ENCODE data around the genes ANGPTL5 and YAP1.

GRCh38 chr11:96143381-96143918 is 199.5 kb downstream of the MAML2 start:
- RRBS: no CpG with 5 or more reads among the region's 9 CpGs

DNA sequence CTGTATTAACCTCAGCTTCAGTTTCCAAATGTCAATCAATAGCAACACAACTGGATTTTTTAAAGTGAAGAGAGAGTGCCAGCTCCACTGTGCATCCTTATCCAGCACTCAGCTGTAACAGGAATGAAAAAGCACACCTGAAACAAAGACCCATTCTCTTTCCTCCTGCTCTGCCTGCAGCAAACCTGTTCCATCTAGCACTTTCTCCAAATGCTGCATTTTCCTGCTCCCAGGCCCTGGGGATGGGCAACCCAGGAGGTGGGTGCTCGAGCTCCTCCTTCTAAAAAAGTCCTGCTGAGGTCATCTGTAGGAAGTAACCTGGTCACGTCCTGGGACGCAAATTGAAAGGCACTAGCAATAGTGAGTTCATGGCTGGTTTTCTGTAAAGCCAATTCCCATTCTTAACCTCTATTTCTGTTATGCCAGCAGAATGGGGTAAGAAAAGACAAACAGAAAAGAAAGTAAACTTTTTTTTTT is 173.8 kb downstream of the MAML2 start:
- RRBS: no CpG with 5 or more reads among the region's 3 CpGs

- RRBS: no CpG with 5 or more reads among the region's 9 CpGs
These were observed 146.7 kb downstream of the MAML2 start for GRCh38 chr11:96196138-96196885.

DNA sequence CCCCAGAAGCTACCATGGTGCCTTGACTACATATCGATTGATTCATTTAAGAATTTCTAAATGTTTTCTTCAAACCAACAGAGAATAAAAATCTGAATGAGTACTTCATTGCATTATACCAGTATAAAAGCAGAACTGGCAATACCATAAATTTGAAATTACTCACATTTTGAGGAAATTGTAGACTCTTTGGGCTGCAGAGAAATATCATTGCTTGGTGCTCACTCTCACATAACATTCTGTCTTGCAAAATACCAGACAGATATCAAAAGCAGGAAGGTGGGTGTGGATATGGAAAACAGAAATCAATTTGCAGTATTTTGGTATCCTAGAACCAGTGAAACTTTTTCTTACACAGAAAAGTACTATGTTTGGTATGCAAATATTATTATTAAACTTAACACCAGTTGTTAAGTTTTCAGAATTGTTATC is 113.4 kb downstream of the MAML2 start:
- RRBS: no CpG with 5 or more reads among the region's 1 CpG

DNA sequence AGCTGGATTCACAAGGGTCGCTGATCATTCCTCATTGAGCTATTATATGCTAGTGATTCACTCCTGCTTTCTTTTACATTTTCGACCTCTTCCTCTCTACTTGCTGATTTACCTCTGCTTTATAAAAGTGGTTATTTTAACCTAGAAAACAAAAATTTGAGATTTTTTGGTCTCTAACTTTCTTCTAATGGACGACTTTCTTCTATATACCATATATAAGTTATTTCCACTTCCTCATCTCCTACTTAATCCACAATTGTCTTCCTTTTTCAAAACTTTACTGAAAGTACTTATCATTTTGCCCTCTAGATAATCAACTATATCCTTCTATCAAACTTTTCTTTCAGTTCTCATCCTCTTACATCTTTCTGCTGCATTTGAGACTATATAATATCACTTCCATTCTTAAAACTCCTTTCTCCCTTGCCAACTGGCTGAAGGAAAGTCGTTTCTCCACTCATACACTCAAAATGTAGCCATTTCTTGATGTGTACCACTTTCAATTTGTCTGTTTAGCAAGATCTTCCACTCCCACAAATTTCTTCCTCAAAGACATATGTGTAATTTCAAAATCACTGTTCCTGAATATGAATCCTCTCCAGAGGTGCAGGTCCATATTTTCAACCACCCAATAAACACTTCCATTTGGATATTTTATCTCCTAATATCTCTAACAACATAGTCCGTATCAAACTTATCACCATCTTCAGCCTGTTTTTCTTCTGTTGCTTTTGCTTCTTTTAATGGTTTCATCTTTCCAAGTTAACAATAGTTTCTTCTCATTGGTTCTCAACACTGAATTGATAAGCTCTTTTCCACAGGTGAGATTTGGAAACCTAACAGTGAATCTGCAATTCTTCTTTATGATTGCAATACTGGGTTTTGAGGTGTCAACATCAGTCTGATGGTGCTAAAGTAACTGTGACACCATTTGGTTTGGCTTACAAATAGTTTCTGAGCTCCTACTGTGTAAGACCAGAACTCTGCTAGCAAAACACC is 59.0 kb downstream of the MAML2 start:
- RRBS: no CpG with 5 or more reads among the region's 5 CpGs

DNA sequence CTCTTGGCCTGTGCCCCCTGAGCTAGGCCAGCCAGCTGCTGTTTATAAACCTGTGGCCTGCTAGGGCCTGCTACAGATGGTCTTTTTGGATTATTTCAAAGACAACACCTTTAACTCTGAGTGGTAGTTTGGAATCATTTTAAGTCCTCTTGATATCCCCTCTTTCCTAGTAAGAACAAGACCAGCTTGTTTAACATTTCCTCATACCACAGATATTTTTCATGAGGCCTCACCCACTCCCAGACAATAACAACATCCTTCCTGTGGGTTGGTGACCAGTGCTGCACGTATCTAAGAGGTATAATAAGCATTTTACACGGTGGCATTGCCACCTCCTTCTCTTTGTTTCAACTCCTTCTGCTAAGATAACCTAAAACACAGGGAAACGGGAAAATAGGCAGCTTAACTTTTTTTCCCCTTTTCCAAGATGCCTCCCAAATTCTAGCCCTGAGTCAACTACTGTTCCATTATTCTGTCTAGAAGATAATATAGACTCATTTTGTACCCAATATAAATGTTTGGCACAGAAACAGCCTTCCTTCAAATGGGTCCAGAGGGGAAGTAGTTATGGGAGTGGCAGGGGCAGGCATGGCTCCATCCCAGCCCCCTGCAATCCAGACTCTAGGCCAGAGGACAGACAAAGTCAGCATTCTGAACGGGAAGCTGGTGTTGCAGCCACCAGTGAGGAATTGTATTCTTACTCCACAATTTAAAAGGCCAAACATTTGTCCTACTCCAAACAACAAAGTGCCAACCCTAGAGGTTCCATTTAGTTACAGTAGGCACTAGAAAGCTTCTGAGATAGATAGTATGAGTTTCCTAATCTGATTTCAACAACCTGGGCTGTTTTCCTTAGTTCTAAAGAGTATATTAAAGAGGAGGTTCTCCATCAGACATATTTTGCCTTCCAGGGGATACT is 28.5 kb downstream of the MAML2 start:
- RRBS: no CpG with 5 or more reads among the region's 4 CpGs

DNA sequence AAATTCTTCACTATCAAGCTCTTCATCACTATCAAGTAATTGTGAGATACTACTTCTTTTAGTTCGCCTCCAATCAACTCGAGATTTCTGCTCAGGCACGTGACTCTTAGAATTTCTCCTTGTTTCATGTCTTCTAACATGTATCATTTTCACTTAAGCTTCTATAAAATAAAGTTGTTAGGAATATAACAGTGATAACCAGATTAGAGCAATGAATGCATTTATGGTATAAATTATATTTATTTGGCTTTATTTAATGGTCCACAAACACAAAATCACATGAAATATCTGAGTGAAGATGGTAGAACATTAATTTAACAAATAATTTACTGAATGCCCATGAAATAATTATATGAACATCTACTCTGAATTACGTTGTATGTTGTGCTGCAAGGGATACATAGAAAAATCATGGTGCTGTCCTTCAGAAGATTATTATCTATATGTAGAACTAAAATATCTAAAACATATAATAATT is 5.1 kb downstream of the CCDC82 start:
- RRBS: no CpG with 5 or more reads among the region's 4 CpGs

GRCh38 chr11:96411267-96411876 is 21.6 kb downstream of the JRKL start:
- RRBS: no CpG with 5 or more reads among the region's 31 CpGs

DNA sequence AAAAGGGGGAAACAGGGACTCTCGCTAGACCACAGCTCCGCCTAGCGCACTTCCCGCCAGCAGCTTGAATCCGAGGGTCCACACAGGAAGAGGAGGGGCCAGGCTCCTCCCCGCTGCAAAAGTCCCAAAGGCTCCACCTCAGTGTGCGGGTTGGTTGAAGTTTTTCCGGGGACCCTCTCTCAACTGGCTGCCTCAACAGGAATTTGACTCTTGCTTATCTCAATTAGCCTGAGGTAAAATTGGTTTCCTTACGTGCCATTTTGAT is 950.8 kb upstream of the CNTN5 start:
- RRBS: no CpG with 5 or more reads among the region's 9 CpGs

DNA sequence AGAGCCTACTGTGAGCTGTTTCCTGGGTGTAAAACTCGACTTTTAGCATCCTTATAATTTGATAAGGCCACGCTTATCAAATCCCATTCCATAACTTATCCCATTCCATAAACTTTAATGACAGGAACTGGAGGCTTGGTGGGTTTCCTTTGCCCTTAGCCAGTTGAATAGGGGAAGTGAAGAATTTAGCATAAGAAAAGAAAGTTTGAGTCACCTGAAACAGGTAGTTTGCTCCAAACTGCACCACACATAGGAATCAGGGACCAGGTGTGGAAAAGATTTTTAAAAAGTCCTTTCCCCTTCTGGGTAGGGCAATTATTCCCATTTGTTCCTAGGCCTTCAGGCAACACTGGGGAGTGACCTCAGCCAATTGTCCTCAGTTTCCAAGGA is 525.8 kb upstream of the CNTN5 start:
- RRBS: no CpG with 5 or more reads among the region's 2 CpGs

DNA sequence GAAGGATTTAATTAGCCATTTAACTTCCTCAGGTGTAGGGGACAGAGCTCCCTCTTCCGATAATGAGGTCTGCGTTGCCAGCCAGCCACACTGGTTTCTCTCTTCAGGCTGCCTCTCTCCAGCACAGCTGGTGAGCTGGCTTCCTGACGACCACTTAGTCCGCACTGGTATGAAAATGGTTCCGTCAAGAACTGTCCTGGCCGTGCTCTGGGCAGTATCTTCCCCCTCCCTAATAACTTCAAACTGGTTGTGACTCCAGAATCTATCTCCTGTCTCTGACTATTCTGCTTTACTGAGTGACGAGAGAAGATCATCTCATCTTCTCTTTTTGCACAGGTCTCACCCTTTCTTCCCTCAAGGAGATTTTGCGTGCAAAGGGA is 49.2 kb downstream of the CNTN5 start:
- RRBS: no CpG with 5 or more reads among the region's 8 CpGs

- RRBS: no CpG with 5 or more reads among the region's 4 CpGs
These were observed 19.7 kb upstream of the ARHGAP42 start for GRCh38 chr11:100667332-100667769.

DNA sequence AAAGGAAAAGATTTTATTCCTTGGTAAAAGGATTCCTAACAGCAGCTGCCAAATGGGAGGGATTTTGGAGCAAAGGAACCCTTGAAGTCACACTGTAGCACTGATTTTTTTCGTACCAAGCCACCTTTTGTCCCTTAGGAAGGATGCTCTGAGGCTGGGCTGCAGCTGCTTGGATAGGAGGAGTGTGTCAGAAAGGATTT is 2.6 kb downstream of the ARHGAP42 start:
- RRBS: no CpG with 5 or more reads among the region's 1 CpG

DNA sequence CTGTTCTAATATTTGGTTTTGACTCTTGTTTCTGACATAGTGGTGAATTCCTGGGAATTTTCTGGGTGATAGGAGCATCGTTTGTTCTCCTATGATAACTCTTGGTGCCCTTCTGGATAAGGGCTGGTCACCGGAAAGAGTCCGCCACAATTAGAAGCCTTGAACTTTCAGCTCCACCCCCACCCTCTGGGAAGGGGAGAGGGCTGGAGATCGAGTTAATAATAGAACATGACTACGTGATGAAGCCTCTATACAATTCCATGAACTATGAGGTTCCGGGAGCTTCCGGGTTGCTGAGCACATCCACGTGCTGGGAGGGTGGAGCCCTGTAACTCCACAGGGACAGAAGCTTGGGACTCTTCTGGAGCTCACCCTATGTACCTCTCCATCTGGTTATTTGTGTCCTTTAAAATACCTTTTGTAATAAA is 40.3 kb downstream of the ARHGAP42 start:
- RRBS: no CpG with 5 or more reads among the region's 8 CpGs

DNA sequence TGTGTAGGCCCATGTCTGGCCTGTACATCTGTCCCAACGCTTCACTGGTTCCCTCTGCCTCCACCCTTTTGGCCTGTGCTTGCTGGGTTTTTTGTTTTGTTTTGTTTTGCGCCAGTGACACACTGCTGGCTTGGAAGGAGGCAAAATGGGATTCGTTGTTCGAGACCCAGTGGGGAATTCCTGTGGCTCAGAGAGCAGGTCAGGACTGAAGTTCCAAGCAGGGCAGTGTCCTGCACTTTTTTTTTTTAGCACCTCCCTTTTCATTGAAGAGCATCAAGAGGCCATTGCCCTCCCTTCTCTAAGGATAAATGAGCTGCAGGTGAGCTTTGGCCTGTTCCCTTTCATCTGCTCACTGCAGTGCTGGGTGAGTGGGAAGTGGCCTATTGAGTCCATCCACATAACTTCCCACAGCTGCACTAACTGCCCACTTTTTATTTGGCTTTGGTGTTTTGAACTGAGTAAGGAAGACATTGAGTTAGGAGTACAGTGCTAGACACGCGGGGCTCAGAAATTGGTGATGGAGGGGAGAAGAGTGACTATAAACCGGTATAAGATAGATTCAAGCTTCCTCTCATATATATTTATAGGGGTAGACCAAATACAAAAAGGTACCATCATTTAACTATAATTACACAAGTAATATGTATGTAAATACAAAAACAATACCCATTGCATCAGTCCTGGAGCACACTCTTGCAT is 87.8 kb downstream of the ARHGAP42 start:
- RRBS: no CpG with 5 or more reads among the region's 7 CpGs

DNA sequence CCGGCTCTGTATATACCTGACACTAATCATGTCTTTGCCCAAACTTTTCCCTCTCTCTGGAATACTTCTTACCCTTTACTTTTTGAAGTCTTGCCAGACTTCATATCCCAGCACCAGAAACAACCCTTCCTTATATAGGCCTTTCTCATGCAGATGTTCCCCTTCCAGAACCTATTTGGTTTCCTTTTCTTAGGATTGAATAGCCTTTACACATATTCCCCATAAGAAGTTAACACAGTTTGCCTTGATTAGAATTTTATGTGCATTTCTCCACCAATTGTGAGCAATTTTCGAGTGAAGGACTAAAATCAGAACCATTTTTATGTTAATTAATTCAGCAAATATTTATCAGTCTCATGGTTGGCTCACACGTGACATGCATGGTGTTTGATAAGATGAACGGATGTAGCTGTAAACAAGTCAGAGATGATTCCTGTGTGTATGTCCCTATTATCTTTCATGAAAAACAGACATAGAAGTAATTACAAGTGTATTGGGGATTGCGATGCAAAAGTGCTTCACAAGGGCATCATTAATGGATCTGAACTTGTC is 173.5 kb downstream of the ARHGAP42 start:
- RRBS: no CpG with 5 or more reads among the region's 5 CpGs

DNA sequence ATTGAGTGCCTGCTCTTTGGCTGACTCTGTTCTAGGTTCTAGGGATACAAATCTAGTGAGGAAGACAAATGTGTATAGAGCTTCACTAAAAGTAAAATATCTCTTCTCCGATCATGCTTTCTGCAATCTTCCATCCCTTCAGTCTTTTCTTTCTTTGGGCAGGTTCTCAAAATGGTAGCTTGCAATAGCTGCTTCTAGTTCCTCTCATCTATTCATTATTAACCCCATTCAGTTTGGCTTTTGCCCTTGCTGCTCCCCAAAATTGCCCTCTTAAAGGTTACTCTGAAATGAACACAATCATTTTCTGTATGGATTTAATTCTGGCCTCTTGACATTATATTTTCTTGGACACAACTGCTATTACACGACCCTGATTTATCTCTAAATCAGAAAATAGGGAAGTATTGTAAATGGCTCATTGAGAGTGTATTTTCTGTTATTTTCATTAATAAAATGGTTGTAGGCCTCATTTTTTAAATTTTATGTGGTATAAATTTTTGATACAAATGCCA is at the start of gene ANGPTL5:
ANGPTL5 (minus strand) TSS at position 209 of the 512 bp plus-strand sequence.
- RRBS: no CpG with 5 or more reads among the region's 2 CpGs

DNA sequence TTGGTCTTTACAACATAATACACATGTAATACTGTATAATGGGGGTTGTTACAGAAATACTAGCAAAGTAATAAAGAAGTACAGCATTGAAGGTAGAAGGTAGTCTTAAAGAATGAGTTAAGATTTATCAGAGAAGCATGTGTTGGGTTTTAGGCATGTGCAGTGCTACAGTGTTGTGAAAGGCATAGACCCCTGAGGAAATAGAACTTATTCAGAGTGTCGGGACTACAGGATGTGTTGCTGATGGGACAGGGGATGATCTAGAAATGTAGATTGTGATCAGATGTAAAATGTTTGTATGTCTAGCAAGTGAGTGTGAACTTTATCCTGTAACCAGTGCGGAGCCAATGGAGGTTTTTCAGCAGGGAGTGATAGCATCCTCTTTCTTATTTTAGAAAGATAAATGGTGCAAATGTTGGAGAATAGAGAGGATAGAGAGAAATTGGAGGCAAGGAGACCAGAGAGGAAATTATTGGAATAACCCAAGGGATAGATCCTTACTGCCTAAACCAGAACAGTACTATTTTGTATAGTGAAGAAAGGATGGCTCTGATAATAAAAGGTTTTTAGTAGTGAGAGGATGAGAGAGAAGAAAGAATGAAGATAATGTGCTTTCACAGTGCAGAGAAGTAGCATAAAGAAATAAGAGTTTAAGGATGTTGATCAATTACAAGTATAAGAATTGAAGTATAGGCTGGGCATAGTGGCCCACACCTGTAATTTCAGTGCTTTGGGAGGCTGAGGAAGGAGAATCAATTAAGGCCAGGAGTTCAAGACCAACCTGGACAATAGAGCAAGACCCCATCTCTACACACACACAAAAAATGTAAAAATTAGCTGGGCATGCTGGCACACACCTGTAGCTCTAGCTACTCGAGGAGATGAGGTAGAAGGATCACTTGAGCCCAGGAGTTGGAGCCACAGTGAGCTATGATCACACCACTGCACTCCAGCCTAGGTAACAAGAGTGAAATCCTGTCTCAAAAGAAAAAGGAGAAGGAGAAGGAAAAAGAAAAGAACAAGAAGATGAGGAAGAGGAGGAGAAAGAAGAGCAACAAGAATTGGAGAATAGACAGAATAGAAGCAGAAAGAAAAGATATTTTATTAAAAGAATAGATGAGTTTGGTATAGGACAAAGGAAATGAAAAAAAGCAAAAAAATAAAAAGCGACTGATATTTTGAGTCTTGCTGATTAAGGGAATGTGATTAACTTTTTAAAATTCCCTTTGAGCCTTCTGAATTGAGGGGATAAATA is 34.6 kb upstream of the ANGPTL5 start:
- RRBS: no CpG with 5 or more reads among the region's 4 CpGs

GRCh38 chr11:102109707-102110869 is at the start of gene YAP1:
Gene YAP1 (plus strand): TSS chr11:102110447.
- RRBS: 5% methylated on average over 44 of the region's 120 CpGs